ENCODE measurements around a stretch of chr6.

DNA sequence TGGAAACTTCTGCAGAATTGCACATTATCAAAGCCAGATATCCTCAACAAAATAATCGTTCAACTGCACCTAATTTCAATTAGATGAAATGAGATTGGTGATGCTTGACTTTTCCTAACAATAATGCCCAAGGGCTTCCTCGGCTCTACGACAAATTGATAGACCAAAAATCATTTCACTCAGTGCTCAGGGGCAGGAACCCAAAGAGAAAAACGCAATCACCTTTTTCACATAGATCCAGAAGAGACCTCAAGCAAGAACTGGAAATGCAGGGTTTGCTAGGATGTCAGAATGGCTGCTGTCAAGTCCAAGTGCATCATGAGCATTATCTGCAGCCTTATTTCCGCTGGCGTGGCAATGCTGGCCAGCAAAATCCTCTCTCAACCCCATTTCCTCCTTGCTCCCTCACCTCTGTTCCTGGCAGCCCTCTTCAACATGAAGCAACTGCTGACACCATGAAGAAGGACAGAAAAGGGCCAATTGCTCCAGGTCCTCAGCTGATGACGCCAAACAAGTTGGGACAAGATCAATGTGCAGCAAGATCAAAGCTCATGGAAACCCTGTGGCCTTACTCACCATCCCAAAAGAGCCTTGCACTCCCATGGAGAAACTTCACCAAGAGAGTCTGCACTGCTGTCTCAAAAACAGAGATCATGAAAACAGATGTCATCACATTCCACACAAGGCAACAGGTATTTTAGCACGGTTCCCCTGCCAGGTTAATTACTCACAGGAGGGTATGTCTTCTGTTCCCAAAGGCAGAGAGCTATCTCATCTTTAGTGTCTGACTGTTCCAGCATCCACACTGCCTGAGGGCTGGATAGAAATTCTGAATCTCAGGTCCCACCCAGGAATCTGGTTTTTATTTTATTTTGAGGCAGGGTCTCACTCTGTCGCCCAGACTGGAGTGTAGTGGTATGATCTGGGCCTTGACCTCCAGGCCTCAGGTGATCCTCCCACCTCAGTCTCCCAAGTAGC is 7.5 kb downstream of the GFOD1 start:
- PRO-cap, 3 experiments, result no peak in any of the 3 experiments
- RAMPAGE, long total RNA, 4 experiments, result no peak in any of the 4 experiments
- RRBS, result no CpG with 5 or more reads among the region's 9 CpGs

- PRO-cap, 3 experiments, result no peak in any of the 3 experiments
- RAMPAGE, long total RNA, 4 experiments, result no peak in any of the 4 experiments
- RRBS, result no CpG with 5 or more reads among the region's 5 CpGs
Observed at GRCh38 chr6:13484049-13484549, 3.3 kb downstream of the GFOD1 start.

DNA sequence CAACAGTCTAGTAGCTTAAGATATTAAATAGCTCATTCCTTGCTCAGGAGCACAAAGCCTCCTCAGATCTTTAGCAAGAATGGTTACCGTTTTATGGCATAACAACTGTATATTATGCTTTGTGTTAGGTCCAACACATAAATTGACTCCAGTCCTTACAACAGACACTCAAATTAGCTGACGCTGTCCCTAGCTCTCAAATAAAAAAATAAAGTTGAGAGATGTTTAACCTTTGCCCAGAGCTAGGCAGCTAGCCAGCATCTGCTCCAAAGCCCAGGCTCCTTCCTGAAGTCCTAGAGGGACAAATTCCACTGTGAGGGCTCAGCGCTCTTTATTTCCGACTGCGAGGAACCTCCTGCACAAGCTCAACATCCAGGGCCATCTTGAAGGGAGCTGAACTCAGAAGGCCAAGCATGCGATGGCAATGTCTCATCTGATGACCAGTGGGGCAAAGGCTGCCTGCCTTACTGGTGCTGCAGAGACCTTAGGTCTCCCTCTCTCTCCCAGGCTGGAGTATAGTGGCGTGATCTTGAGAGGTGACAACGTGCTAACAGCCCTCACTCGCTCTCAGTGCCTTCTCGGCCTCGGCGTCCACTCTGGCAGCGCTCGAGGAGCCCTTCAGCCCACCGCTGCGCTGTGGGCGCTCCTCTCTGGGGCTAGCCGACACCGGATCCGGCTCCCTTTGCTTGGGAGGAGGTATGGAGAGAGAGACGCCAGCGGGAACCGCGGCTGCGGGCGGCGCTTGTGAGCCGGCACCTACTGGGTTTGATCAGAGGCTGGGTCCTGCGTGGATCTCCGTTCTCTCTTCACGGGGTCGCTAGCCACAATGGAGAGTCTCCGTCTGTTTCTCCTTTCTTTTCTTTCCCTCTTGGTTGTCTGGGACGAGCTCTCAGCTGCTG is 24.7 kb upstream of the GFOD1 start:
- PRO-cap, 3 experiments, result no peak in any of the 3 experiments
- RAMPAGE, long total RNA, 4 experiments, result no peak in any of the 4 experiments
- RRBS, result 71% methylated on average over 8 of the region's 34 CpGs

- PRO-cap, 3 experiments, result no peak in any of the 3 experiments
- RAMPAGE, long total RNA, 4 experiments, result no peak in any of the 4 experiments
- RRBS, result 93% methylated on average over 1 of the region's 7 CpGs
Observed at GRCh38 chr6:13561928-13562547, 12.4 kb upstream of the SIRT5 start.

GRCh38 chr6:13573521-13573703 is 989 bp upstream of the SIRT5 start:
- PRO-cap, 3 experiments, result no peak in any of the 3 experiments
- RAMPAGE, long total RNA, 4 experiments, result no peak in any of the 4 experiments
- RRBS, result no CpG with 5 or more reads among the region's 3 CpGs

DNA sequence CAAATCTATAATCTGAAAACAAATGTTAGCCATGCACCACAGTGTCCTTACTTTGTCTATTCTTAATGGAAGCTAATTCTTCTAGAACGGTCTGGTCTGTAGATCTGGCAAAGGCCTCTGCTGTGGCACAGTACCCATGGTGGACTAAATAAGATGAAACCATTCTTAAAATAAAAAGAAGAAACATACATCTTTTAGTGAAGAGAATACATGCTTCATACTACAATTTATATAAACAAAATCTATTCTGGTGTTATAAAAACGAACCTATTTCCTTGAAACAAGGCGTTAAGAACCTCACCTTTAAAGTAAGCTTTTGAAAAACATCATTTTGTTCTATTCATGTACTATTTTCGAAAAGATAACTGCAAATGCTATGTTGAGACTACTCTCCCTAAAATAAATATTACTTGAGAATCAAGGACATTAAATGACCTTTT is 27.3 kb downstream of the NOL7 start:
- PRO-cap, 3 experiments, result no peak in any of the 3 experiments
- RAMPAGE, long total RNA, 4 experiments, result start-site peak on the minus strand in 1 of 4 experiments, centred at position 113 of the sequence, 36 reads per replicate
- RRBS, result no CpG with 5 or more reads among the region's 4 CpGs

DNA sequence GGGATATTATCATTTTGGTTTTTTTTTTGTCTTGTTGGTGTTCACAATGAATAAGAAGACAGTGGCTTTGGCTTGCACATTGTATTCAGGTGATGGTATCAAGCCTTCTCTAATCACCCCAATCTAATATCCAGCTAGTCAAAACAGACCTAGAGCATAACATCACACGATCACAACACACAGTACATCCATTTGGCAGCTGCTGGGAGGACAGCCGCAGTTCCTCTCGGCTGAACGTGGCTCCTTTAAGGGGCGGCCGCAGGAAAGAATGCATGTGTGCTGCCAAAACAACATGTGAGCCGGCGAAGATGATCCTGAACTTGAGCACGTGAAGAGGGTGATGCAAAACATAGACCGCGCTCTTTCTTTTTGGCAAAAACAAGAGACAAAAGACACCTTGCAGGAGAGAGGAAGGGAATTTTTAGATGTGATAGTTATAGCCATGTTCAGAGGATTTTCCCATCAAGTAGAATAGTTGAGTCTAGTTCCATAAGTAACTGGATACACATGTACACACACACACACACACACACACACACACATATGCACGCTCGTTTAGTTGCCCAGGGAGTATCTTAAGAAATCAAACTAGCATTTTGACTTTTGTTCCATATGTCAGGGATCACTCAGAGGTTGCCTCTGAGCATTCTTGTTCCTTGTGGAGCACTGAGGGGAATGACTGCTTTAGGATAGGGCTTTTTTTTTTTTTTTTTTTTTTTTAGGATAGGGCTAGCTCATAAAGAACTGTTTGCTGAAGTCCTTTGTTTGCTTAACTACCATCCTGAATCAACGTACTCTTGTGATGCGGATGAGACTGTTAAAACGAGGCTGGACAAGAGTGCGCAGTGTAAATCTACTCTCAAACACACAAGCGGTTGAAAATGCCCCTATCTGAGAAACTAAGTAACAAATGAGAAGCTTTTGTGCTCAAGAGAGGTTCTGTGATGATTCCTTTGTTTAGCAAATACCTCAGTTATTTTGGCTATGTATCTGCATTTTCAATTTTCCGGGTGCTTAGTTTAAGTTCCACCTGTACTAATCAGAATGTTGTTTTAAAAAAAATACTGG is 21.7 kb upstream of the RANBP9 start:
- PRO-cap, 3 experiments, result no peak in any of the 3 experiments
- RAMPAGE, long total RNA, 4 experiments, result no peak in any of the 4 experiments
- RRBS, result no CpG with 5 or more reads among the region's 19 CpGs

DNA sequence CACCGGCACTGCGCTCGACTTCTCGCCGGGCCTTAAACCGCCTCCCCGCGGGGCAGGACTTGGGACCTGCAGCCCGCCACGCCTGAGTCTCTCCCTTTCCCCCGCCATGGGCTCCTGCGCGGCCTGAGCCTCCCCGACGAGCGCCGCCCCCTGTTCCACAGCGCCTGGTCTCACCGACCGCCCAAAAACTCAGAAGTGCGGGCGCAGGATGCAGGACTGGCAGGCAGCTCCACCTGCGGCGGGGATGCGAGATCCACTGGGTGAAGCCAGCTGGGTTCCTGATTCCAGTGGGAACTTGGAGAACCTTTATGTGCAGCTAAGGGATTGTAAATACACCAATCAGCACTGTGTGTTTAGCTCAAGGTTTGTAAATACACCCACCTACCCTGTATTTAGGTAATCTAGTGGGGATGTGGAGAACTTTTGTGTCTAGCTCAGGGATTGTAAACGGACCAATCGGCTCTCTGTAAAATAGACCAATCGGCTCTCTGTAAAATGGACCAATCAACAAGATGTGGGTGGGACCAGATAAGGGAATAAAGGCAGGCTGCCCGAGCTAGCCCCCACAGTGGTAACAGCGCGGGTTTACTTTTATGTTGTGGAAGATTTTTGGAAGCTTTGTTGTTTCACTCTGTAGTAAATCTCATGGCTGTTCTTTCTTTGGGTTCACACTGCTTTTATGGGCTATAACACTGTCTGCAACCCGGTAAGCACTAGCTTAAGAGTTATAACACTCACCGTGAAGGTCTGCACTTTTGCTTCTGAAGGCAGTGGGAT is 31.9 kb upstream of the RANBP9 start:
- PRO-cap, 3 experiments, result no peak in any of the 3 experiments
- RAMPAGE, long total RNA, 4 experiments, result no peak in any of the 4 experiments
- RRBS, result no CpG with 5 or more reads among the region's 33 CpGs

GRCh38 chr6:13798692-13799319 is 15.6 kb downstream of the MCUR1 start:
- PRO-cap, 3 experiments, result no peak in any of the 3 experiments
- RAMPAGE, long total RNA, 4 experiments, result no peak in any of the 4 experiments
- RRBS, result no CpG with 5 or more reads among the region's 6 CpGs

GRCh38 chr6:13813383-13814389 is 671 bp downstream of the MCUR1 start:
- PRO-cap, 3 experiments, result peak in 3 of 3 experiments; most common plus-strand start chr6:13814284 (in 3); most common minus-strand start chr6:13814173 (in 2)
- RAMPAGE, long total RNA, 4 experiments, result start-site peak on the minus strand in 3 of 4 experiments, at chr6:13813838-13814132 at its widest, 8 to 35 reads per replicate
- RRBS, result 1% methylated on average over 52 of the region's 92 CpGs

DNA sequence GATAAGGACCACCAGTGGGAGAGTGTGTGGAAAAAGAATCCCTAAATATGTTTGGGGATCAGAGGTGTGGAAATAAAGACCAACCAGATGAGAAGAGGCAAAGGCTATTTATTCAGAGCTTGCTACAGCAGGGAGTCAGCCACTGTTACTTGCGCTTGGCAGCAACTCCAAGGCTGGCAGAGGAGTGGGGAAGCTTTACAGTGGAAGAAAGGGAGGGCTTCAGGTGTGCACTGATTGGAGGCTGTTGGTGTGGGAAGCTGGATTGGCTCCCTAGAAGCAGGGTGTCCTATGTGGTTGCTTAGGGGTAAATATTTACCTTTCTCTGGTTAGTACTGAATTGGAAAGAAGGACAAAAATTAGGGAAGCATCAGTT is 34.5 kb upstream of the MCUR1 start:
- PRO-cap, 3 experiments, result no peak in any of the 3 experiments
- RAMPAGE, long total RNA, 4 experiments, result no peak in any of the 4 experiments
- RRBS, result no CpG with 5 or more reads among the region's 1 CpG

GRCh38 chr6:14138904-14139309 is 21.3 kb downstream of the CD83 start:
- PRO-cap, 3 experiments, result no peak in any of the 3 experiments
- RAMPAGE, long total RNA, 4 experiments, result no peak in any of the 4 experiments
- RRBS, result no CpG with 5 or more reads among the region's 7 CpGs

GRCh38 chr6:14638799-14639737 is 521.5 kb downstream of the CD83 start:
- PRO-cap, 3 experiments, result no peak in any of the 3 experiments
- RAMPAGE, long total RNA, 4 experiments, result no peak in any of the 4 experiments
- RRBS, result no CpG with 5 or more reads among the region's 15 CpGs

DNA sequence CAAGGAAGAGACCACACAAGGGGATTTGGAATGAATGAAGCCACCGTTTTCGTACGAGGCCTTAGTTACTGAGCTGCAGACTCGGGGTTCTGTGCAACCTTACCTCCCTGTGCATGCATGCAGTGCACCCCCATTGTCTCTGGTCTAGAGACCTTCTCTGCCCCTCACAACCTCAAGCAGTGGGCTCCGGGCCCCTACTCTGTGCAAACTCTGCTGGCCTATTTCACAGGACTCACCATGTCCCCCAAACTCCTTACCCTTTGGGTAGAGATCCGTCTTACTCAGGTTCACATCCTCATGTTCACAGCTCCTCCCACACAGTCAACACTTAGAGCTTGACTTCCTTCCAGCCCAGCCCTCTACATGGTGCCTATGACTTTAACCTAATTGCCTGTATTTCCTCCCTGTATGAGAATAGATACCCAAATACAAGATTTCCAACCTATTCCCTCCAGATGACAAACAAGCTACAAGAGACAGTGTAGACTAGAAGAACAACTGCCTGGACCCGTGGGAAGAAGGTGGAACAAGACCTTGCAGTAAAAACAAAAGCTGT is 528.6 kb upstream of the JARID2 start:
- PRO-cap, 3 experiments, result no peak in any of the 3 experiments
- RAMPAGE, long total RNA, 4 experiments, result no peak in any of the 4 experiments
- RRBS, result no CpG with 5 or more reads among the region's 7 CpGs

DNA sequence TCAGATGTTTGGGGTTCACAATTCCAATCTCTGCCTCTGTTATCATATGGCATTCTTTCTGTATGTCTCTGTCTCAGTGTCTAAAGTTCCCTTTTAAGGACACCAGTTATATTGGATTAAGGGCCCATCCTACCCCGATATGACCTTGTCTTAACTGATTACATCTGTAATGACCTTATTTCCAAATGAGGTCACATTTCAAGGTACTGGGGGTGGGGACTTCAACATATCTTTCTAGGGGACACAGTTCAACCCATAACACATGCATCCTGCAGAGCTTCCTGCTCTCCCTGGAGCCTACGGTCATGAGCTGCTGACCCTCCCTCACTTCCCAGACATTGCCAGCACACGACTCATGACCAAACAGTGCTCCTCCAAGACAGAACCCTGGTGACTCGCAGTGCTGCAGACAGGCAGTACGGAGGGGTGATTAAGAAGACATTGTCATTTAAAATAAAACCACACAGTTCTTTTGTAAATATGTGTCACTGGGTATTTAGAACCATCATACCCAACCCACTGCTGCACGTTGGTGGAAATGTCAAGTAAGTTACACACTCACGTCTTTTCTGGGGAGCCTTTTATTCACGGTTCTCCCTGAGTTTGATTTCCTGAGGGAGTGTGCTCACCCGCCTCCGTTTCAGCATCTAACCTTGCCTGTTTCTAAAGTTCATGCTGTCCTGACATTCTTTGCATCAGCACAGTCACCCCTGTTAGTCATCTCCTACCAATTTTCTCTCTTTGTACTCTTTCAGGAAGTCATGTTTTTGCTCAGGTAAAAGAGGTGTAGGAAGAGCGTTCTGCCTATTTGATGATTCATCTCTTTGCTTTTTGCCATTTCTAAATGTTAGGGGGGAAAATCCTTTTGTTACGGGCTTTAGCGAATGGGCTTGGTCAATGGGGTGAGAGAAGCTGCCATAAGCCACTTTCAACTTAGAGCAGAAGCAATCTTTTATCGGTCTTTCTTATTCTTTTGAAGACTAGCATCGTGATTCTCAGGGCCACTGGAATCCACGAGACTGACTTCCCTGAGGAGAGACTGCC is 513.0 kb upstream of the JARID2 start:
- PRO-cap, 3 experiments, result no peak in any of the 3 experiments
- RAMPAGE, long total RNA, 4 experiments, result no peak in any of the 4 experiments
- RRBS, result no CpG with 5 or more reads among the region's 16 CpGs

DNA sequence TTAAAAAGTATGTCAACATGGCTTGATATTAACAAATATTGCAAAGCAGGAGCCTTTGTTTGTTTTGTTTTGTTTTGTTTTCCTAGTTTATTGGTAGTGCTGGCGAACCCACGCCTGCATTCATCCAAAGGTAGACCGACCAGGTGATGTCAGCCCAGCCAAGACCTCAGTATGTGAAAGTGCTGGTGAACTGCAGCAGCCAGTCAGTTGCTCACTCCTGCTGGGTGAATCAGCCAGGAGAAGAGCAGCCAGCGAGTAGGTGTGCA is 487.2 kb upstream of the JARID2 start:
- PRO-cap, 3 experiments, result no peak in any of the 3 experiments
- RAMPAGE, long total RNA, 4 experiments, result no peak in any of the 4 experiments
- RRBS, result no CpG with 5 or more reads among the region's 4 CpGs

- PRO-cap, 3 experiments, result no peak in any of the 3 experiments
- RAMPAGE, long total RNA, 4 experiments, result no peak in any of the 4 experiments
- RRBS, result no CpG with 5 or more reads among the region's 5 CpGs
Observed at GRCh38 chr6:14770466-14770770, 475.5 kb upstream of the JARID2 start.

GRCh38 chr6:14876649-14877768 is 368.9 kb upstream of the JARID2 start:
- PRO-cap, 3 experiments, result peak in 1 of 3 experiments; most common minus-strand start chr6:14877405 (in 1)
- RAMPAGE, long total RNA, 4 experiments, result no peak in any of the 4 experiments
- RRBS, result no CpG with 5 or more reads among the region's 11 CpGs

DNA sequence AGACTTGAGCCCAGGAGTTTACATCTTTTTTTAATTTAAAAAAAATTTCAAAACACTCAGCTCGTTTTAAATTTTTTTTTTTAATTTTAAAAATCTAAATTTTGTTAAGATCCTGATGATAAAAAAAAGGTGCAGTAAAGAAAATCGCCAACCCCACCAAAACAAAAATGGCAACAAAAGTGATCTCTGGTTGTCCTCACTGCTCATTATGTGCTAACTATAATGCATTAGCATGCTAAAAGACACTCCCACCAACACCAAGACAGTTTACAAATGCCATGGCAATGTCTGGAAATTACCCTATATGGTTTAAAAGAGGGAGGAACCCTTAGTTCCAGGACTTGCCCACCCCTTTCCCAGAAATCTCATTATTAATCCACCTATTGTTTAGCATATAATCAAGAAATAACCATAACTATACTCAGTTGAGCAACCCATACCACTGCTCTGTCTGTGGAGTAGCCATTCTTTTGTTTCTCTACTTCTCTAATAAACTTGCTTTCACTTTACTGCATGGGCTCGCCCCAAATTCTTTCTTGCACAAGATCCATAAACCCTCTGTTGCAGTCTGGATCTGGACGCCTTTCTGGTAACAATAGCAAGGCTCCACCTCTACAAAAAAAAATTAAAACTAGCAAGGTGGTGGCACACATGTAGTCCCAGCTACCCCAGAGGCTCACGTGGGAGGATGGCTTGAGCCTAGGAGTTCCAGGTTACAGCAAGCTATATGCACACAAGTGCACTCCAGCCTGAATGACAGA is 278.9 kb upstream of the JARID2 start:
- PRO-cap, 3 experiments, result no peak in any of the 3 experiments
- RAMPAGE, long total RNA, 4 experiments, result no peak in any of the 4 experiments
- RRBS, result no CpG with 5 or more reads among the region's 5 CpGs

- PRO-cap, 3 experiments, result no peak in any of the 3 experiments
- RAMPAGE, long total RNA, 4 experiments, result no peak in any of the 4 experiments
- RRBS, result no CpG with 5 or more reads among the region's 2 CpGs
Observed at GRCh38 chr6:15274677-15275379, 29.0 kb downstream of the JARID2 start.